Heart right ventricle (tissue), 2 donors: ENCODE measurements around the genes PCF11 and TMEM126A.

- PRO-cap, 2 experiments: no peak in any of the 2 experiments
Observed at GRCh38 chr11:78840556-78840984, 265.9 kb upstream of the NARS2 start.

- PRO-cap, 2 experiments: no peak in any of the 2 experiments
Observed at GRCh38 chr11:79438273-79438526, 2.6 kb downstream of the TENM4 start.

DNA sequence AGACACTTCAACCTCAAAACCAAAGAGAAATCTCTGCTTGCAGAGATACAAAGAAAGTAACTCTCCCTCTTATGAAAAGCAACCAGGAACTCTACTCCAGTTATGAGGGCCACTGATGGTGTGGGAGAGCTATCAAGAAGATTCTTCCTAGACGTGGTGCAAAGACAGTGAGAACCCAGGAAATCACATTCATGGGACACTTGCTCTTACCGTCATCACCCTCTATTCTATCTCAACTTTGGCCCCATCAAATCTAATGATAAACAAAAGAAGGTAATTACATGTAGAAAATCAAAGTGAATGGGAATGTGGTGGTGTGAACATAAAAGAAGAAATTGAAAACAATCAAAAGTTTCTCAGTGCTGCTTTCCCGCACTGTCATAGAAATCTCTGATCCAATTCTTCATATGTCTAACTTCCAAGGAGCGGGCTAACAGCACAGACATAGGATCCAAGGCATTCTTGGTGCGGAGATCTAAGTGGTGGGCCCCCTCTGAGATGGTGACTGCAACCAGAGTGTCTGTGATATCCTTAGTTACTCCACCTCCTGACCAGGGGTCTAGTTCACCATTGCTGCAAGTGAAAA lies 75.6 kb downstream of the PRCP start:
- PRO-cap, 2 experiments: no peak in any of the 2 experiments

DNA sequence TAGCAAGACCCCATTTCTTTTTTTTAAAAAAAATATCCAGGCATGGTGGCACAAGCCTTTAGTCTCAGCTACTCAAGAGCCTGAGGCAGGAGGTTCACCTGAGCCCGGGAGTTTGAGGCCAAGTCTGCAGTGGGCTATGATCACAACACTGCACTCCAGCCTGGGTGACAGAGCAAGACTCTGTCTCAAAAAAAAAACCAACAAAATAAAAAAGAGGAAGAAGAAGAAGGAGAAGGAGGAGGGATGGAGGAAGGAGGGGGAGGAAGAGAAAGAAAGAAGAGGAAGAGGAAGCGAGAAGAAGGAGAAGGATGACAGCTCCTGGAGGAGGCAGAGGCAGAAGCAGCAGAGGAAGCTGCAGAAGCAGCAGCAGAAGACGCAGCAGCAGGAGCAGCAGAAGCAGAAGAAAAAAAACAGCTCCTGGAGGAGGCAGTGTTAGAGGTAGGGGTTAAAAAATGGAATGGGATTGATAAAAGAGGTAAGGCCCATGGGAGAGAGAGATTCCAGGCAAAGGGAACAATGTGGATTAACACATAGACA lies 11.0 kb downstream of the PRCP start:
- PRO-cap, 2 experiments: peak in 2 of 2 experiments; most common plus-strand start position 336 of the sequence (in 2)

DNA sequence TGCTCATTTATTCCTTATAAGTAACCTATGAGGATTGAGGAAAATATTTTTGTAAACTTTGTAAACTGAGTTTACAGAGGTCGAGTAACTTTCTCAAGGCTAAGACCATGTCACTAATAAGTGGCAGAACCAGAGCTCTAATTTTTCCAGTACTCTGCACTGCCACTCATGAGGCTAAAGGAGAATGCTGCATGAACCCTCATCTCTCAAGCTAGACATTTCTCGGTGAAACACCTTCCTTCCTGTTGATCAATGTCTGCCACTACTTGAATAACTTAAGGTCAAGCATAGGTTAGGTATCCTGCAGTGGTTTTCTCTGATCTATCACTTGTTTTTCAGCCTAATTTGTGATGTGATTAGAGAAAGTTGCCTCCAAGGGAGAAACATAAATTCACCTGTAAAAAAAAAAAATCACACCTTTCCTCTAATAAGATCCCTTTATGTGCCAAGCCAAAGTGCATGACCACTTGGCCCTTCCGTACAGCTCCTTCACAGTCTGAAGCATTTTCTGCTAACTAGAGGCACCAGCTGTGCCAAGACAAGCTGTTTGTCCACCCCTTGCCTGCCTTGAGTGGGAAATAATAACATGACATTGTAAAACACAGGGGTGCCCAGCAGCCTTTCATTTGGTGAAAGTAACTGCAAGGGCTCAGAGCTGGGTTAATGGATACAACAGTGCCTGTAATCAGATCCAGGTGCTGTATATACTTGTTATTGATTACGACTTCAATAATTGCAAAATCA lies 59.0 kb downstream of the DDIAS start:
- PRO-cap, 2 experiments: no peak in any of the 2 experiments

DNA sequence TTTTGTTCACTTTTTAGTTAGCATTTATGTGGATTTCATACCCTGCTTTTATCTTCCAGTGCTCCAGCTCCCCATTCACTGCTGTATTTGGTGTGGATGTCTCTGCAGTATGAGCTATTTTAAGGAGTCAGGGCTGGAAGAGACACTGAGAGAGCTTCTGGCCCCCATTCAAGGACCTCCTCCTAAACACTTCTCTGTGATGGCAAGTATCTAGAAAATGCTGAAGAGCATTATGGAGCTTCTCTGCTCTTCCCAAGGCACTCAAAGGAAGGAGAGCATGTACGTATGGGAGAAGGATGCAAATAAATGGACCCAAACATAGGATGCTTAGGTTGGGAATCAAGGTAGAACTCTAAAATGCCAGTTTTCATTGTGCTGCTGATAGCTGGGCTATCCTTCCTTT lies 79.4 kb downstream of the RAB30 start:
- PRO-cap, 2 experiments: peak in 1 of 2 experiments; most common minus-strand start position 89 of the sequence (in 1)

DNA sequence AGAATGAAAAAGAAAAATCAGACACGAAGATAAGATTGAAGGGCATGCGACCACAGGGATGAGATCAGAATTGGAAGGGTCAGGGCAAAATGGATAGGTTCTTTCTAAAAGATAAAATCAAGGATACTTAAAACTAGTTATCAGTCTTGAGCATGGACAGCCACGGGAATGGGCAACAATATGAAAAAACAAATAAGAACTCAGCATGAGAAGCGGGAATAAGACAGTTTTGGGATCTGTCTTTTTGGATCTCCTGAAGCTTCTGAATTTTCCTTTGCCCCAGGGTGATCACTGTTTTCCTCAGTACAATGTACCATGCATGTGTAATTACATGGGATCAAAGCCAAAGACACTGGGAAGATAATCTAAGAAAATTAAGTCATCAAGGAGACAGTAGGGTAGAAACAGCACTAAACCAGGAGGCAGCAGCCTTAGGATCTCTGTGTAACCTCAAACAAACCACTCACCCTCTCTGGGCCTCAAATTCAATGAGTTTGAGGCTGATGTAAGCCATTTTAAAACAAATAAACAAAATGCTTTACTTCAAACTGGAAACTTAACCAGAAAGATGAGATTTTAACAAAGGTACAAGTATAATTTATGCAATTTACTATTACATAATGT lies 77.2 kb downstream of the RAB30 start:
- PRO-cap, 2 experiments: no peak in any of the 2 experiments

DNA sequence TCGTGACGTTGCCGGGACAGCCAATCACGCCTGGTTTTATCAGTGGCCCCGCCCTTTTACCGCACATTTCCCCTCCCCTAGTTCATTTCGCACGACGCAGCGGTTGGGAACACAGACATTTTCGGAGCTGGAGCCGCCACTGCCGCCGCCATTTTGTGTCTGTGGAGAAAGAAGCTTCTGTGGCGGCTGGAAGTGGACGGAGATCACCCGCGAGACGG lies at the start of gene PCF11:
PCF11 (plus strand) TSS at position 90 of the 218 bp plus-strand sequence.
- PRO-cap, 2 experiments: peak in 2 of 2 experiments; most common plus-strand start position 86 of the sequence (in 1)

DNA sequence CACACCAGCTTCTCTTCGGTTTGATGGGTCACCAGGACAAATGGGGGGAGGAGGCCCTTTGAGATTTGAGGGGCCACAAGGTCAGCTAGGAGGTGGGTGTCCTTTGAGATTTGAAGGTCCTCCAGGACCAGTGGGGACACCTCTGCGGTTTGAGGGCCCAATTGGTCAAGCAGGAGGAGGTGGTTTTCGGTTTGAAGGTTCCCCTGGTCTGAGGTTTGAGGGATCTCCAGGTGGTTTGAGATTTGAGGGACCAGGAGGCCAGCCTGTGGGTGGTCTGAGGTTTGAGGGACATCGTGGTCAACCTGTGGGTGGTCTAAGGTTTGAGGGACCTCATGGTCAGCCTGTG lies 11.7 kb downstream of the PCF11 start:
- PRO-cap, 2 experiments: no peak in any of the 2 experiments

- PRO-cap, 2 experiments: no peak in any of the 2 experiments
Observed at GRCh38 chr11:83184379-83185675, 8.7 kb upstream of the ANKRD42 start.

DNA sequence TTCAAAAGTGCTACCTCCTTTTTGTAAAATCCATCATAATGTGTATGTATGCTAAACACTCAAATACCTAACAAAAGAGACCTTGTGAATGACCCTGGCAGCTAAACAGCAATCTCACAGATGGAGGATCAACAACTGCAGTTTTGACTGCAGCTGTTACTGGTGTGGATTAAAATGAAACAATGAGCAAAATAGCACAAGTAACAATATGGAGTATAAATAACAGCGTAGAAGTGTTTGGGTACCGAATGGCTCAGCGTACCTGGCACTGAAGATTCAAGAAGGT lies 1.4 kb downstream of the CCDC90B start:
- PRO-cap, 2 experiments: no peak in any of the 2 experiments

DNA sequence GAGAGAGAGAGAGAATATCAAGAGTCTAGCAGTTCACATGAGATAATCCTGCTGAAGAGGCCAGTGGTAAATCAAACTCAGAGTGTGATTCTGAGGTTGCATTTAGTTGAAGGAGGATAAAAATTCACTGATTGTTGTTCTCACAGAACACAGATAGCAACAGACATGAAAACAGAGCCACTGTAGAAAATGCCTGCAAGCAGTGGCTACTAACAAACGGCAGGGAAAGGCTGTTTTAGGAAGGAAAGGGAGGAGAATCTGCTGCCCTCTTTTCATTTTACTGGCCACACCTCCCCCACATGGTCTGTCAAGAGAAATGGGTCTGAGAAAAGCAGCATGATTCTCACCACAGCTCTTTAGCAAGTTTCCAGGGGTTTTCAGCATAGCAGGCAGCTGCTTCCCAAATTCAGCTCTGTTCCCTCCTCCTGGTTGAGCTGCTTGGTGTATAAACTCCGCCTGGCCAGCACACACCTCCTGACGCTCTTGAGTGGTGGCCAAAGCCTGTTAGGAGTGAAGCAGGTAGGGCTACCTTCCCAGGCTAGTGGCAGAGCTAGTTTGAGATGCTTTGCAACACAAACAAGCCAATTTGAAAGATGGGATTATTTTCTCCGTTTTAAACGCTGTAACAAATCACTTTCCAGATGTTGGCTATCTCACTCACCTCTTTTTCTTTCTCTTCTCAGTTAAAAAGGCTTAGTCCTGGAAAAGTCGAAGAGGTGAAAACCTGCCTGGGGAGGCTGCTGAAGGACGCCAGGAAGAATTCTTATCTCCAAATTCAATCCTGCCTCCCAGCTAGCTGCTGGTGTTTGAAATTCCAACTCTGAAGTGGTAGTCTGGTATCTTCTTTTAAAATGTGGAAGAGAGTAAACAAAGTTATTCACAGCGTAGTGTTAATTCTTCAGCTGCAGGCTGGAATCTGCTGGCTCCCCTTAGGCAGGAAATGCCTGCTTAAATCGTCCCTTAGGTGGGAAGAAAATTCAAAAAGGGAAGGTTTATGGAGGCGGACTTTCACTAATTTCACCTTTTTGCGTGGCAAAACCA lies 438.7 kb upstream of the CCDC90B start:
- PRO-cap, 2 experiments: no peak in any of the 2 experiments

DNA sequence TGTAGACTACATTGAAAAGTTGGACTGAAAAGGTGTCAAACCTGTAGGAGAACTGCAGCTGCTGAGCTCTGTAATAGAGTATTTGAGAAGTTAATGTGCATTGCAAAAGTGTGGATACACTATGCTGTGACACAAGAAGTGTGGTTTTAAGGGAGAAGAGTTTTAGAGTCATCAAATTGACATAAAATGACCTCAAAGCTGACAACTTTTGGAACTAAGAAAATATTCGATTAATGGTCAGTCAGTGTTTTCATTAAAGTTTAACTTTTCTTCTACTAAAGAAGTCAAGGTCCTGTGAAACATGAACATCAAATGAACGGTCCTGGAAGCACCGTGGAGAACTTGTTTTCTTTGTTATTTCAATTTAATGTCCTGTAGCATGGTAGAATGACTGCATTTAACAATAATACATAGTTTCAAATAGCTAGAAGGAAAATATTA lies 624.0 kb upstream of the CCDC90B start:
- PRO-cap, 2 experiments: no peak in any of the 2 experiments

GRCh38 chr11:85507783-85508332 lies 119.3 kb downstream of the DLG2 start:
- PRO-cap, 2 experiments: no peak in any of the 2 experiments

GRCh38 chr11:85647702-85648704 lies at the start of gene TMEM126A:
TMEM126A (plus strand) TSS chr11:85647967.
- PRO-cap, 2 experiments: peak in 2 of 2 experiments; most common plus-strand start chr11:85647967 (in 2); most common minus-strand start chr11:85647895 (in 2)

GRCh38 chr11:85718752-85719509 lies 32.9 kb upstream of the CCDC89 start:
- PRO-cap, 2 experiments: peak in 1 of 2 experiments; most common plus-strand start chr11:85719121 (in 1); most common minus-strand start chr11:85719081 (in 1)

DNA sequence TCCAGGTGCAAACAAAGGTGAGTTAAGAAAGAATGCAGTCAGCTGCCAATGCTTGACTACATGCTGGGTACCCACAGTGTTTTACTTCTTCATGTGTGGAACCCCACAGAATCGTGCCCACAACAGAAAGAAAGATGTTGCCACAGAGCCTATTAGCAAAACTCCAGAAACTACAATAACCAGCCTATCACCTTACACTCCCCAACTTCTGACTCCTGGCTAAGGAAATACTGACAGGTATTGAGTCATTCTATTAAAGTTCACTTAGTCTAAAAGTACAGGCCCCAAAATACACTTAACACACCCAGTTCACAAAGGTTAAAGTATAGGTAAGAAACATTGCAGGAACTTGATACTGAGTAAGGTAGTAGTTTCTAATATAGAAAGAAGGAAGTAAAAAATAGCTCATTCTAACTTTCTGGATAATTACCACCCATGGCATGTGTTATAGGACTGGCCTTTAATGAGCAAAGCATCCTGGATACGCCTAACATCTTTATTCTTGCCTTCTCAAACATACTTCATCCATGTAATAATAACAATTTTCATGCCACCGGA lies 57.0 kb upstream of the CCDC89 start:
- PRO-cap, 2 experiments: no peak in any of the 2 experiments

DNA sequence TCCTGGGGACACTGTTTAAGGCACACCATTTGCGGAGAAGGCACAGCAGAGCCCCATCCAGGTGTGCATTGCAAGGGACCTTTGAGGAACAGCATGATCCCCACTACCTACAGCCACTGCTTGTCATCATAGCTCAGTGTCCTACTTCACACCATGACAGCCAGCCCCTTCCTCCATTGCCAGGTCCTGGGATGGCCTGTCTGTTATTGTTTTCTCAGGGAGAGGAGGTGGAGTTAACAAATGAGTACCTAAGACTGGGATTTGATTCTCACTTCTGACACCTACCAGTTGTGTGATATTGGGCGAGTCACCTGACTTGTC lies 54.8 kb downstream of the SYTL2 start:
- PRO-cap, 2 experiments: no peak in any of the 2 experiments

DNA sequence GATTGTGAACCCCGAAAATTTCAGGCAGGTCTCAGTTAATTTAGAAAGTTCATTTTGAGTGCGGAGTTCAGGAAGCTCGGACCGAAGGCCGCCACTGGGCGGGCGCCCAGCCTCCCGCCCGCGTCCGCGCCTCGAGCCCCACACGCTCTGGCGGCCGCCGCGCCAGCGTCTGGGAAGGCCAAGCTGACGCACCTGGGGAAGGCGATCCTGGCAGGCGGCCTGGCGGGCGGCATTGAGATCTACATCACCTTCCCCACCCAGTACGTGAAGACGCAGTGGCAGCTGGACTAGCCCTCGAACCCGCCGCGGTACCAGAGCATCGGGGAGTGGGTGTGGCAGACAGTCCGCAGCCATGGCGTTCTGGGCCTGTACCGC lies 79.4 kb downstream of the CCDC83 start:
- PRO-cap, 2 experiments: no peak in any of the 2 experiments

DNA sequence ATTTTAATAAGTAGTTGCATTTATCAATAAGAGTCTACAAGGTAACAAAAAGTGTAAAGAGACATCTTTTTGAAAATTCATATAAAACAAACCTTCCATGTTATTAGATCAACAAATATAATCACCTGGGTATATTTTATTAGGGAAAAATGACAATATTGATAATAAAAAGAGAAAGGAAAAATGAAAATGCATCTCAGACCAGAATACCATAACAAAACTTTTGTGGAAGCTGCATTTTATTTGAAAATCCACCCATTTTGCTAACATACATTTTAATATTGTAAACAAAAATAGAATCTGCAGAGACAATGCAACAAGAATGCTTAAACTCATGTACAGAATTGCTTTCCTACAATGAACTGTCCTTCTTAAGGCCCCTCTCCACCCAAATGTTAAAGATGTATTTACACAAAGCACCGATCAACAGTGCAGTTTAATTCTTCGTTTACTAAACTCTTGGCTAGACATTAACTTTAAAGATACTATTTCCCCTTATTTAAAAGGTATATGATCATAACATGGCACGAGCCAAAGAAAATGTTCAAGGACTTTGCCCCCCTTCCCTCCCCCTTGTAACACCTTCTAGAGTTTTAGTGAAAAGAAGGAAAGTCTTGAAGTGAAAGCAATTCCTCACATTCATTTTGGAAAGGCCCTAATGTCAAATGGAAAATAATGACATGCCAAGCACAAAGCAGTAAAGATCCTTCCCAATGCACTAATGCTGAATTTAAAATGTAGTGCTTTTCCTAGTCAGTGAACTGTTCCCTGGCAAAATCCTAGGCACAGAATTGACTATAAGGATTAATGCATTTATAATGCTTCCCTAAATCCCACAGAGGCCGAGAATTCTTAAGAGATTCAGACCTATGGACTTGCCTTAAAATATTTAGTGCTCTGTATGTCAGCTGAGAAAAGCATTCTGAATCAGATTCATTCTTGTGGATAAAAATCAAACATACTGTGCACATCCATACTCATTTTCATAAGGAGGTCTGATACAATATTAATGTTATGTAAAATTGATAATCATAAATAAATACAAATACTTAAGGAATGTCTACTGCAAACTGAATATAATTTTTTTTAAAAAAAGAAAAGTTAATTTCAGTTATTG lies 102.6 kb downstream of the CCDC83 start:
- PRO-cap, 2 experiments: no peak in any of the 2 experiments